GM12892 (cell line): ENCODE results near the gene RBMS1.

- RRBS: no CpG with 5 or more reads among the region's 17 CpGs
Measured at GRCh38 chr2:160180961-160181794, 18.9 kb downstream of the ITGB6 start.

- RRBS: no CpG with 5 or more reads among the region's 22 CpGs
Measured at GRCh38 chr2:160271121-160272112, 71.3 kb upstream of the ITGB6 start.

GRCh38 chr2:160273604-160274834 is 73.9 kb upstream of the ITGB6 start:
- RRBS: no CpG with 5 or more reads among the region's 9 CpGs

DNA sequence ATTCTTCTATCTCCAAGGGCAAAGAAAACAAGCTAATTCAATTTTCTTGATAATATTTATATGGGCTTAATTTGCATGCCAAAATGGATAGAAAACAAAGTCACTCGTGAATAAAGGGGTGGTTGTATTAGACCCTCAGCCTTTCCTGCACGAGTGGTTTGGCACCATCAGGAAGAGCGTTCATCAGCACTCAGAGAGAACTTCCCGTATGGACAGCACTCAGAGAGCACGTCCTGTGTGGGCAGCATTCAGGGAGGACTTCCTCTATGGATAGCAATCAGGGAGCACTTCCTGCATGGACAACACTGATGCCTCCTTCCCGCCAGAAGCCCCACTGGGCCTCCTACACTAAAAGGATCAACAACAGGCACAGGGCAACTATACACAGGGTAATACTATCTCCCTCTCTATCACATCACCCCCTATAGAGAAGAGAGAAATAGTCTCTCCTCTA is 122.1 kb downstream of the RBMS1 start:
- RRBS: no CpG with 5 or more reads among the region's 6 CpGs

DNA sequence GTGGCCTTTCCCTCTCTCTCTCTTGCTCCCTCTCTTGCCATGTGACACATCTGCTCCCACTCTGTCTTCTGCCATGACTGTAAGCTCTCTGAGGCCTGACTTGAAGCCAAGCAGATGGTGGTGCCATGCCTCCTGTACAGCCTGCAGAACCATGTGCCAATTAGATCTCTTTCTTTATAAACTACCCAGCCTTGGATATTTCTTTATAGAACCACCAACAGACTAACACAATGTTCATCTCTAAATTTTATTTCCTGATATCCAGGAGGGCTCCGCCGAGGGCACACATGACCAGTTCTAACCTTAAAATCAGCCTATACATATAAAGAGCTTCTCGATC is 108.7 kb downstream of the RBMS1 start:
- RRBS: no CpG with 5 or more reads among the region's 3 CpGs

- RRBS: no CpG with 5 or more reads among the region's 5 CpGs
Measured at GRCh38 chr2:160417730-160418314, 75.8 kb downstream of the RBMS1 start.

- RRBS: no CpG with 5 or more reads among the region's 10 CpGs
Measured at GRCh38 chr2:160491559-160492360, 1.8 kb downstream of the RBMS1 start.

DNA sequence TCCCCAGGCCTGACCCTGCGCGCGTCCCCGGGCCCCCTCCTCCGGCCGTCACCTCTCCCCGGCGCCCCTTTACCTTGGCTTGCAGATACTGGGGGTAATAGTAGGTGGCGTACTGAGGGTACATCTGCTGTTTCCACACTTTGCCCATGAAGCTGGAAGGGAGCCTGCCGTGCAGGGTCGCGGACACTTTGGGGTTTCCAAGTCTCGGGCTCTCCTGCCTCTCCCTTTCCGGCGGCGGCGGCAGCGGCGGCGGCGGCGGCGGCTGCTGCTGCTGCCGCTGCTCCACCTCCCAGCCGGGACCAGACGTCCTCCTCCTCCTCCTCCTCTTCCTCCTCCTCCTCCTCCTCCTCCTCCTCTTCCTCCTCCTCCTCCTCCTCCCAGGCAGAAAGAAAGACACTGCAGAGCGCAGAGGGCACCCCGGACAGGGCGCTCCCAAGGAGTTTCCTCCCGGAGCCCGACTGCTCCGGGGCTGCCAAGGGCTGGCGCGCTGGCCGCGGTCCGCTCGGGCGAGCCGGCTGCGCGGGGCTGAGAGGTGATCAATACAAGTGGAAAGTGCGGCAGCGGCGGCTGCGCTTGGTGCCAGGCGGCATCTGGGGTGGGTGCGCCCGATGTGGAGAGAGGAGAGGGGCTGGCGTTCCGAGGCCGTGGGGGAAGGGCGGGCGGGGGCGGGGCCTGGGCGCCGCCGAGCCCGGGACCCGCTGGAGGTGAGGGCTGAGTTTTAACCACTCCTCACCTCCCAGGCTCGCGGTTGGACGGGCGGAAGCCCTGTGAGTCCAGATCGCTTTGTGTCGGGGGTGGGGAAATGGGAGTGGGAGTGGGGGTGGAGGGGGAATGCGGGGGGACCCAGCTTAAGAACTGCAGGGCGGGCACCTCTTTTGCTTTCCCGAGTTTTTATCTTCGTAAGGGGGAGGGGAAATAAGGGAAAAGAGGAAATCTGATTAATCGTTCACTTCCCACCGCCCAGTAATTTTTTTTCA is at the start of gene RBMS1:
TSS of gene RBMS1 (minus strand) at position 592 of the 977 bp plus-strand sequence.
- RRBS: 2% methylated on average over 15 of the region's 72 CpGs

- RRBS: no CpG with 5 or more reads among the region's 5 CpGs
Measured at GRCh38 chr2:160517156-160517378, 23.5 kb upstream of the RBMS1 start.

DNA sequence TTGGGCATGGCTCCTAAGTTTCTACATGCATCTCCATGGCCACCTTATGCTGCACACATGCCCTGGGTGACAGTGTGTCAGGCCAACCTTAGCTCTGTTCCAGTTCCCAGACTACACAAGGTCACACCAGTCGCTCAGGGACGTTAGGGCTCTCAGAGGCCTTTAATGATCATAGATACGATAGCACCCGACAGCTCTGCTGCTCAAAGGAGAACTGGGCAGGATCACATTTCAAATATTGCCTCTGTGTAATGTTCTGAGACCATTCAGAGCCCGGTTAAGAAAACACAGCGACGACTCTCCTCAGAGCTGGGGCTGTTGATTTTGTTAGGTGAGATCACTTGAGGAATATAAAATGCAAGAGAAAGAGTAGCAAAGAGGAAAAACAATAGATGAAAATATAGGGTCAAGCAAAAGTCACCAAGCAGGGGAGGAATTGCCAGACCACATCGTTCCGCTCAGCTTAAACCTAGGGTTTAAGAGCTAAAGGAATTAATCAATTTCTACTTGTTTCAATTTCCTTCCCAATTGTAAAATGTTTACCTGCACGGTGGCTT is 166.5 kb upstream of the TANK start:
- RRBS: no CpG with 5 or more reads among the region's 10 CpGs

- RRBS: no CpG with 5 or more reads among the region's 2 CpGs
Measured at GRCh38 chr2:161140975-161141332, 19.3 kb upstream of the TANK start.

- RRBS: no CpG with 5 or more reads among the region's 7 CpGs
Measured at GRCh38 chr2:161161228-161161642, 1.0 kb downstream of the TANK start.

DNA sequence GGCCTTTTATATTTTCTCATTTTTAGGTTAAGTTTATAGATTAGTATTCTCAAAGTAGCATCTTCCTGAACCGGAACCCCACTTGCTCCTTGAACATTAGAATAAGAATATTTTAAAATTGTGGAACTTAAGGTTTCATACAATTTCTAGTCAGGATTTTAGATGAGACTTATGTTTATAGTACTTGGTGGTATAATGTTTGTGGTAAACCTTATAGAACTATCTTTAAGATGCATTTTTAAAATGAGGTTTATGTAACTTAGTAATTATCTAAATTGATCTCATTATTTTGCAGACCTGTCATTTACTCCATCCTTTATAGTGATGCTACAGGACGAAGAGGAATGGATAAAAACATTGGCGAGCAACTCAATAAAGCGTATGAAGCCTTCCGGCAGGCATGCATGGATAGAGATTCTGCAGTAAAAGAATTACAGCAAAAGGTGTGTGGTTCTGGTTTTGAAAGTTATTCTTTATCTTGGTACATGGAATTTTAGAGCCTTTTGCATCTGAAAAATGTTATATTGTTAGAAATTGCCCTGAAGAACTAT is 19.2 kb downstream of the TANK start:
- RRBS: no CpG with 5 or more reads among the region's 5 CpGs

- RRBS: 4% methylated on average over 21 of the region's 104 CpGs
Measured at GRCh38 chr2:161238438-161239479, 69.5 kb upstream of the PSMD14 start.

GRCh38 chr2:161341157-161341576 is 32.9 kb downstream of the PSMD14 start:
- RRBS: no CpG with 5 or more reads among the region's 43 CpGs

DNA sequence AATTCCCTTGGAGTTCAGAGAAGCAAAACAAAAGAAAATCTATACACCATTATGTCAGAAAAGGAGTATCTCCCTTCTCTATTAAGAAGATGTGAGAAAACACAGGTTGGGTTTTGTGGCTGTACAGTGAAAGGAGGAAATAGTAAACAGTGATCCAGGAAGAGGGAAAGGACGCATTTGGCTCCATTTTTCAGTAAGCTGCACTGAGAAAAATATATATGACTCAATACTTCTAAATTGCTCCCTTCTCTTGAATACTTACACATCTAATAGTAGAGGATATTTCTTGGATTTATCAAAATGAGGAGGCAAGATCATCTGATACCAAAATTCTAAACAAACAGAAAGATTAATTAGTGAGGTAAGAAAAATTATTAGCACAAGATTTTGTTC is 59.9 kb downstream of the DPP4 start:
- RRBS: no CpG with 5 or more reads among the region's 1 CpG

- RRBS: no CpG with 5 or more reads among the region's 1 CpG
Measured at GRCh38 chr2:163693337-163693724, 42.5 kb downstream of the FIGN start.

- RRBS: no CpG with 5 or more reads among the region's 5 CpGs
Measured at GRCh38 chr2:164009838-164010605, 274.2 kb upstream of the FIGN start.

DNA sequence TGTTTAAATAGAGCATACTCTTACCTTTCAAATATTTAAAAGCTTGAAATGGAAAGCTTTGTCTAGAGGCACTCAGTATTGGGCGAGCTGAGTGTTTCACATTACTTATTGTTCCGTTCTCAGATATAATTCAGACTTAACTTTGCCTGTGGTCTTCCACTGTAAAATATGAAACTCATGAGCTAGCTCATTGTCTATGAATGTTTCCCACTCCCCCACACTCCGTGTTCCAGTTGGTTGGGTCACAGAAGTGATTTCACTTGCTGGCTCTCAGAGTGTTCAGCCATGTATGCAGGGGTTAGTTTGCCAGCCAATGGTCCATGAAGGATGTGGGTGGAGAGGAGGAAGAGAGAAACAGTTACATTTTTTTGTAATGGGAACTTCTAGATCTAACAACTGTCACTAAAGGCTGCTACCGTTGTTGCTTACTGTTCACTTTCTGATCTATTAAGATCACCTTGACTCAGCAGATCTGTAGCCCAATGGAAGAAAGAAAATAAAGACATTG is 279.5 kb upstream of the FIGN start:
- RRBS: no CpG with 5 or more reads among the region's 4 CpGs